Mesothelial cell of epicardium (in vitro differentiated cells): ENCODE results near the gene ELF2.

DNA sequence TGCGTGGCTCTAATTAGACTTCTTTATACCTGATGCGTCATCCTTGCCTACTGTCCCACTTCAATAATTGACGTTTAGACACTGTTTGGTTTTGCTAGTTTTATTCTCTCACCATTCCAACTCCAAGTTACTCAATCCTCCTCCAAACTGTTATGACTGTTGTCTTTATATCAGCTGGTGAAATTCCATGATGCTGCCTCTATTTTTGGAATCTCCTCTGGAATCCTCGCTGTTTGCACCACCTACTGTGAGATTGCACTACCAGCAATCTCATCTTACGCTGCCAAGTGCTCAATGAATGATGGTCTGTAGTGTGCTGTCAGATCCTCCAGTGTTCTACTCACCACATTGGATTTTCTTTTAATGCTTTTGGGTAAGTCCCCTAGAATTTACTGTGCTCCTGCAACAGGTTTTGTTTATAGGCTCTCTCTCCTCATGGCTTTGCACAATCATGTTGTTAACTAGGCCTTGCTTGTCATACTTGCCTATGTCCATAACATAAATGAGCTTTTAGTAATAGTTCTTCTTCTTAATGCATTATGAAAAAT, 13.2 kb upstream of the PCDH18 start:
- PRO-cap, result no peak

GRCh38 chr4:137662975-137663804, 130.9 kb upstream of the PCDH18 start:
- PRO-cap, result no peak

DNA sequence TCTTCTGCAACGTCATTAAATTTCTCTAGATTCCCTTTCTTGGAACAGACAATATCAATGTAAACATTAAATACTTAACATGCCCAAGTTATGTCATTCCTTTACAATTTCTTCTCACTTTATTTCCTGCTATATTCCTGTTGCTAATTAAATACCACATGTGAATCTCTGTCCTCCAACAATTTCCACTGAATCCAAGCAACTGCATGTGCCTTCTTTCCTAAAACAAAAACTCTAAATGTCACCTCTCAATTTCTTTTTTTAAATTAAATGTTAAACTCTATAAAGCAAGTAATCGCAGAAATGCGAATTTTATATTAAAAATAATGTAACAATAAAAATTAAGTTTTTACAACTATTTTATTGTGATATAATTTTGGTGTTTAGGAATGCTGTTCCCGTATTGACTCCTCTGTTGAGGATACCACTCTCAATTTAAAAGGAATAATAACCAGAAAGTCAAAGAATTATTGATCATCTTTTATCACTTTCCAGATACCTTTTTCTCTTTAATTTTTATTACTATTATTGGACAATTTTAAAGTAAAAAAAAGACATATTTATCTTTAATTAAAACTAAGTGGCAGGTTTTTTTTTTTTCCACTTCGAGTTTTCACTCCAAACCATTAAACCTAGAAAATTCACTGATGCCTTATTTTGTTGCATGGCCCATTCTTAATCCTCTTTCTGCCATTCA, 19.7 kb downstream of the SLC7A11 start:
- PRO-cap, result no peak

- PRO-cap, result no peak
Observed at GRCh38 chr4:138864930-138865446, 150.6 kb upstream of the NOCT start.

DNA sequence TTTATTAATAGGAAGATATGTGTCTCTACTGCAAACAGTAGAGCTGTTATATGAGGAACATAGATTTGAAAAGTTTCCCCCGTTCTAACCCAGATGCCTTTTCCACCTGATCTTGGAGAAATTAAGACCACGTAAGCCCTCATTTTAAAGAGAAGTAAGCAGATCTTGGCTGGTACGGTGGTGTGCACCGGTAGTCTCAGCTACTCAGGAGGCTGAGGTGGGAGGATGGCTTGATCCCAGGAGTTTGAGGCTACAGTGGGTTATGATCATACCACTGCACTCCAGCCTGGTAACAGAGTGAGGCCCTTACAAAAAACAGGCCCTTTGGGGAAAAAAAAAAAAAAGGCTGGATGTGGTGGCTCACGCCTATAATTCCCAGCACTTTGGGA, 22.0 kb downstream of the NOCT start:
- PRO-cap, result no peak

- PRO-cap, result bidirectional peak, plus-strand start at chr4:139176858, minus-strand start at chr4:139176758
Observed at GRCh38 chr4:139176281-139177292, at the start of gene ELF2. Gene ELF2 (minus strand): TSS chr4:139177218.

- PRO-cap, result no peak
Observed at GRCh38 chr4:139266498-139267118, 13.4 kb downstream of the MGARP start.

- PRO-cap, result no peak
Observed at GRCh38 chr4:139336520-139337298, 34.4 kb upstream of the NDUFC1 start.

DNA sequence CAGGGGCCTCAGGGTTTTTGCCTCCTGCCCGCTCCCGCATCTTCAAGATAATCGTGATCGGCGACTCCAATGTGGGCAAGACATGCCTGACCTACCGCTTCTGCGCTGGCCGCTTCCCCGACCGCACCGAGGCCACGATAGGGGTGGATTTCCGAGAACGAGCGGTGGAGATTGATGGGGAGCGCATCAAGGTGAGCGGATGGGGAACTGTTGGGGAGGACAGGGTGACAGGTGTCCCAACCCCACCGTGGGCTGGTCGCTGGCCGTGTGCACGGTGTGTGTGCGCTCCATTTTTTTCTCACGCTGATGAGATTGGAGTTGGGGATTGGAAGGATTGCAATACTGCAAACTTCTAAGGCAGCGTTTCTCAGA, 319 bp downstream of the RAB33B start:
- PRO-cap, result no peak

DNA sequence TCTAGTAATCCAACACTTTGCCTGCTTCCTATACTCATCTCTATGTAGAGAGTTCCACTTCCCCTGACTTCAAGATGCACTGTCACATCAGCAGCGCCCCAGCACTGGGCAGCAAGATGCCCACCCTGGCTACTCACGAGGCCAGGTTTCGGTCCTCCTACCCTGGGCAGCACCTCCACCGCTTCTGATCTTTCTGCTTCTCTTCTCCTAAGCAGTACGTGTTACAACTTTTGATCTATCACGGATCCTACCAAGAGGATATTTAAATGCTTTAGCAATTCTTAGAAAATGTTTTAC, 24.7 kb downstream of the SETD7 start:
- PRO-cap, result no peak

GRCh38 chr4:139557620-139558295, 1.7 kb upstream of the SETD7 start:
- PRO-cap, result no peak

DNA sequence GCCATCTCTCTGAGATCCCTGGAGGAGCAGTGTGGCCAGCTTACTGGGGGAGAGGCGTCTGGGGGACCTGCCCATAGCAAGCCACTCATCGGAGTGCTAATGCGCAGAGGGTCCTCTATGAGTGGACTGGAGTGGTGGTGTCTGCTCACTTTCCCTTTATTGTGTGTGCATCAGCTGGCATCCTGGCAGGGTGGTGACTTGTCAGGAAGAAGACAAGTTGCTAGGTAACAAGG, 42.6 kb upstream of the MGST2 start:
- PRO-cap, result no peak

DNA sequence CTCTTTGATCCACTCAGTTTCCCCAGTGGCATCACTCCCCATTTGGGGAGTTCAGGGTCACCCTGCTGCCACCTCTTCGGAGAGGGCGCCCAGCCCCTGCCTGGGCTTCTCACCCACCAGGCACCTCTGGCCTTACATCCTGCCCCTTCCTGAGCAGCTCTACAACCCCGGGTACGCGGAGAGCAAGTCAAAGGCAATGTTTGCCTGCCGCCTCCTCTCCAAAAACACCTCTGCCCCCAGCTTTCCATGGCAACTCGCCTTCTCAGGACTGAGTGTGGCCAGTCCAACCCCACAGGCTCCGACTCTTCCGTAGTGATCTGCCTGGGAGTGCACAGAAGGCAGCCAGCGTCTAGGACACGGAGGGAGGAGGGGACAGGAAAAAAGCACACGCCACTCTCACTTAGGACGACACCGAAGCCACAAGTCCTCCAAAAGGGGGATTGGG, 51.8 kb downstream of the MGST2 start:
- PRO-cap, result no peak

DNA sequence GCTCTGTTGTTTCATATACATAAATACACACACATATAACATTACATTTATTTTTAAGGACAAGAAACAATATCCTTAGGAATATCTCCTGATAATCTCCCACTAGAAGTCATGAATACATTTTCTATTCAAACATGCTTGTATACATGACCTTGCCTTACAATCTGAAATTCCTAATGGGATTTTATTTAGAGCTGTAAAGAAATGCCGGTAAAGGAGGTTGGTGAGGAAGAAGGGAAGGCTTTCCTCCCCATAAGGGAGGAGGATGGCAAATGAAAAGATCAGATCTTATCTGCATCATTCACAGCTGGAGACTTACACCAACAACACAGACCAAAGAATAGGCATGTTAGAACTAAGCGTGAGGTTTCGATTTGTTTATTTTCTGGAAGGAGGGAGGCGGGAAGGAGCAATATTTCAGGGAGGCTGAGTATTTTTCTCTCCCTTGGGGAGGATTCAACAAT, 235.8 kb downstream of the MGST2 start:
- PRO-cap, result no peak

DNA sequence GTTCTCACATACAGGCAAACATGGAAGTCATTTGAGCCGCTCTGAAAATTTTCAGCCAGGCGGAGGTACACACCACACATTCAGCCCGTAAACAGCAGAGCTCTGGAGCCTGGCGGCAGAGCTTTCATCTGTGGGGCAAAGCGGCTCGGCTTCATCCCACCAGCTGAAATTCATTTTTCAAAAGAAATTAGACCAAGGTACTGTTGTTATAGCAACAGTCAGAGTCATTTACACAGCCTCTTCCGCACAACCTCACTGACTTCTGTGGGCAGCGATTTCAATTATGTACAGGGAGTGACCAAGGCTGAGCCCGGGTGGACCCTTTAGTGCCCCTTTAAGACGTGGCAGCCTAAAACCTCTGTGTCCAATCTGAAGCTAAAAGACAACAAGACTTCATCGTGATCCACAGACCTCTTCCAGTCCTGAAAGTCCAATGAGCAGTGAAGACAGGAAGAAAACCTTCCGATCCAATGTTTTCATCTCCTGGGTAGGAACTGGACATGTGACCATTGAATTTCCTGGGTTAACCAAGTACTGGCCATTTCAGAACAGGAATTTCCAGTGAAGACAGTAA, 237.0 kb downstream of the MGST2 start:
- PRO-cap, result no peak

DNA sequence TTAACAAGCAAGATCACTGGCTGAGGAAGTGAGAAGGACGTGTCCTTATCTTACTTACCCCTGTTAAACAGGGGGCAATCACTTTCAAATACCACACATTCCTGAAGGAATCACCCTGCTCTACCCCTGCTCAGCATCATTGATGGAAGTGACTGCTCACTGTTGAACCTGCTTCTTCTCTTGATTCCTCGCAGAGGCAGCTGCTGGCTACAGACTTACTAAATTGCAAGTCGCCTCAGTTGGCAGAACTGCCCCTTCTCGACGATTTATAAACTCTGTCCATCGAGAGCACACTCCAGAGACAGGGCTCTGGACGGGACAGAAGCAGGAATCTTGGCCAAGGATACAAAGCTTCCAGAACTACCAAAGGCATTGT, 165.2 kb downstream of the MAML3 start:
- PRO-cap, result no peak

GRCh38 chr4:140021475-140022285, 132.3 kb downstream of the MAML3 start:
- PRO-cap, result no peak

DNA sequence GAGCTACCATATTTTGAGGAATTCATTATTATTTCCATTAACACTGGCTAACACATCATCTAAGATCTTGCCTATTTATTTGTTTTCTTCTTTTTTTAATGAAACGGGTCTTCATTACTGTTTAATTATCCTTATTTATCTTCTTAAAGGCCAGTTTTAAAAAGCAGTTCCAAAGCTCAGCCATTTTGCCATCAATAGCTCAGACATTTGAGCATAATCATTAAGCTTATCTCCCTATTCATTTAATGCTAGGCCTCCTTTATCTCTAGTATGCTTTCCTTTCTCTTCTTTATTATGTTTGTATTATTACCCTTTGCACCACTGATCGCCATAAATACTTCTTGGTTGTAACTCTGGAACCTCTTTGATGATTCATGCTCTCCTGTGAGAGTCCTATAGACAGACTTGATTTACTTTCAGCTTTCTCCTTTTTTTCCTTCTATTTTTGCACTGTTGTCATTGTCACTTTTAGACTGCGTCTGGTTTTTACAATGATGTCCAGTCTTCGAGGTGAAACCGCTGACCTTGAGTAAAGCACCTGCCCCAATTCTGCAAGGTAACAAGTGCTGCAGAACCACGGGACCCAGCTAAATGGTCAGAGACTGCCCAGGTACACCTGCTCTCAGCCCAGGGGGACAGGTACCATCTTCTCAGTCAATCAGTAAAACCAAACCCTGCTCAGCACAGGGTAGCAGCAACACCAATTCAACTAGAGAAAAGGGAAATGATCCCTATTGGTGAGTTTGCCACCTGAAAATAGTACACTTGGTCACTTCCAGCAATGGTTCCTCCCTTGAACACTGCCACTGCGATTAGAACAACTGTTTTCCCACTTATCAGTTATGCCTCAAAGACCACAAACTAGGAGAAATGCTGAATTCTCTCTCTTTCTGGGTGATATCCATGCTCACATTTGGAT, 125.2 kb downstream of the MAML3 start:
- PRO-cap, result no peak

DNA sequence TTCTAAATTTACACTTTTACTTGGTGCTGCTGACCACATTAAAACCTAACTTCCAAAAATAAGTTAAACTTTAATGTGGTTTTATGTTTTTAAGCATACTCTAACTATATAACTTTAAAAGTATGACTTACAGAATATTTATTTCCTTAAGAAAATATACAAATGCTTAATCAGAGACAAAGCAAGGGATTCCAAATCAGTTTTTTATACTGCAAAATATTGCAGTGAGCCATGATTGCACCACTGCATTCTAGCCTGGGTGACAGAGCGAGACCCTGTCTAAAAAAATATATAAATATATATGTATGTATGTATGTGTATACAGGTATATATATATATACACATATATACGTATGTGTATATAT, 36.7 kb downstream of the MAML3 start:
- PRO-cap, result no peak

- PRO-cap, result no peak
Observed at GRCh38 chr4:140238314-140239083, 84.5 kb upstream of the MAML3 start.